ENCODE results near the genes EIF5A and TNFSF12.

- PRO-cap, 7 experiments: peak in 1 of 7 experiments; most common minus-strand start chr17:7133711 (in 1)
Measured at GRCh38 chr17:7133295-7133983, 18.8 kb upstream of the ASGR2 start.

DNA sequence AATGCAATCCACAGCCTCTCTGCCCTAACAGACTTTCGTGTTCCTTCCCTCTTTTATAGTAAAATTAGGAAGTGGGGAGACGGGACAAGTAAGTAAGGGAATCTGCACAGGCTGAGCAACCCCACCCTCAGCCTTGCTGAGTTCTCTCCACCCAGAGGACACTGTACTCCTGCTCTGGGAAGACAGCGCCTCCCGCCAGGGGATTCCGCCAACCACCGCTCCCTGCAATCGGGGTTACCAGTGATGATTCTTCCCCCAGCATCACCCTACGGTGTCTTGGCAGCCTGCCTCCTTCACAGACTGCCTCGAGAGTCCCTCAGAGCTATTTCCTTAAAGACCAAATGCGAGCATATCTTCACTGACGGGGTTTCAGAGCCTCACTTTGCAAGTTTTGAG is 22.6 kb upstream of the ASGR2 start:
- PRO-cap, 7 experiments: no peak in any of the 7 experiments

- PRO-cap, 7 experiments: no peak in any of the 7 experiments
Measured at GRCh38 chr17:7223752-7224735, 4.3 kb downstream of the ACADVL start.

DNA sequence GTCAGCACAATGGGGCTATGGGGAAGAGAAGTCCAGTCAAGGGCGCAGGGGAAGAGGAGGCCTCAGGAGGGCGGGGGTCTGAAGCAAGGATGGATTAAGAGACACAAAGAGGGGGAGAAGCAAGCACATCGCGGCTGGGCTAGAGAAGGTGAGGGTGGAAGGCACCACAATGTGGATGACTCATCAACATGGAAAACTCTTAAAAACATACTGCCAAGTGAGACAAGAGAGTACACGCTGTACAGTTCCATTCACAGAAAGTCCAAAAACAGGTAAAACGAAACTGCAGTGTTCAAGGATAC is 6.3 kb downstream of the DVL2 start:
- PRO-cap, 7 experiments: no peak in any of the 7 experiments

GRCh38 chr17:7238865-7239120 is 464 bp downstream of the PHF23 start:
- PRO-cap, 7 experiments: no peak in any of the 7 experiments

- PRO-cap, 7 experiments: no peak in any of the 7 experiments
Measured at GRCh38 chr17:7248698-7249205, 2.8 kb downstream of the CTDNEP1 start.

GRCh38 chr17:7307500-7308511 is at the start of gene EIF5A:
Gene EIF5A, plus strand, starts transcription at chr17:7307628.
- PRO-cap, 7 experiments: peak in 7 of 7 experiments; most common plus-strand start chr17:7307661 (in 4); most common minus-strand start chr17:7307890 (in 6)

DNA sequence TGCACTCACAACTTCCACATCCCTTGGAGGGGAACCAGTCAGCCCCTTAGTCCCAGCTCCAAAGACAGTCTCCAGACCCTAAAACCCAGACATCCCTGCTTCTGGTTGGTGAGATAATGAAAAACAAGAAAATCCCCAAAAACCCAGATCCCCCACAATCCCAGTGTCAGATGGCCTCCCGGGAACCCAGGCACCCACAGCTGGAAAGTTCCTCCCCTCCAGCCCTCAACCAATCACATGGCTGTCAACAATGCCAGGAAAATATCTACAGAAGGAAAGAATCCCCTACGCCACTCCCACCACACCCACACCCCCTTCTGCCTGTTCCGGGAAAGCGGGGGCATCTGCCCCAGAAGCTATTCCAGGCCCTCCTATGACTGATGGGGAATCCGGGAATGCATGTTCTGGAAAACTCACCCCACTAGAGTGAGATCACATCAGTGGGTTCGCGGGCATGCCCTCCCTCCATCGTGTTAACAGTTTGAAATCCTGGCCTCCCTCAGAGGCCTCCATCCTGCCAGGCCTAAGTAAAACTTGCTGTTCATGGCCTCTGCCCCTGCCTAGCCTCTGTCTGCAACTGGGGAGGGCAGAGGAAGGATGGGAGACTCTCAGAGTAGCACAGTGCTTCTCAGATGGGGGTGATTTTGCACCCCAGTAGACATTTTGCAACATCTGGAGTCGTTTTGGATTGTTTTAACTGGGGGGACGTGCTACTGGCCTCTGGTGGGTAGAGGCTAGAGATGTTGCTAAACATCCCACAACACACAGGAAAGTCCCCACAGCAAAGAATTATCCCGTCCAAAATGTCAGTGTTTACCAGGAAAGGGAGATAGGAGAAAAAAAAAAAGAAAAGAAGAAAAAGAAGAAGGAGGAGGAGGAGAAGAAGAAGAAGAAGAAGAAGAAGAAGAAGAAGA is 2.0 kb downstream of the TMEM95 start:
- PRO-cap, 7 experiments: no peak in any of the 7 experiments

GRCh38 chr17:7393781-7394053 is 608 bp downstream of the PLSCR3 start:
- PRO-cap, 7 experiments: no peak in any of the 7 experiments

- PRO-cap, 7 experiments: no peak in any of the 7 experiments
Measured at GRCh38 chr17:7416096-7416529, 4.0 kb upstream of the SPEM1 start.

GRCh38 chr17:7445205-7445998 is 541 bp downstream of the CHRNB1 start:
- PRO-cap, 7 experiments: no peak in any of the 7 experiments

GRCh38 chr17:7458818-7459473 is 14.1 kb downstream of the CHRNB1 start:
- PRO-cap, 7 experiments: no peak in any of the 7 experiments

DNA sequence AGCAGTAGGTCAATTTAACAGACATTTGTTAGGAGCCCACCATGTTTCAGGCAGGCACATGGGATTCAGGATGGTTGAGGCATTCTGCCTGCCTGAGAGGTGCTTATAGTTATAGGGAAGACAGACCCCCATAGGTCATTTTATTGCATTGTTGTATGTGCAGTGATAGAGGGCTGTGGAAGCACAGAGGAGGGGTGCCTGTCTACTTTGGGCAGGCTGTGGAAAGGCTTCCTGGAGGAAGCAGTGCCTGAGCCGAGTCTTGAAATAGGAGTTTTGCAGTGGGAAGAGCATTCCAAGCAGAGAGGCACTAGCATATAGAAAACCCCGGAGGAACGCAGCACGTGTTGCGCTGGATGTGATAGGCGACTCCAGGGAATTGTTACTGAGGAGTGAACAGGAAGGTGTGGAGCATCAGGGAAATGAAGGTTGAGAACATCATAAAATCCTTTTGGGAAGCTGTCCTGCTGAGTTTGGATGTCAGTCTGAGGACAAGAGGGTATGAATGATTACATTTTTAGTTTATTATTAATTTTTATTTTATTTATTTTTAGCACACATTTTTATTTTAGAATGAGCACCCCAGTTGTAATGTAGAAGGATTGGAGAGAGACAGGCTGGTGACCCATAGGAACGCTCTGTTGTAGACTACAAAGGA is 12.0 kb downstream of the SLC35G6 start:
- PRO-cap, 7 experiments: no peak in any of the 7 experiments

DNA sequence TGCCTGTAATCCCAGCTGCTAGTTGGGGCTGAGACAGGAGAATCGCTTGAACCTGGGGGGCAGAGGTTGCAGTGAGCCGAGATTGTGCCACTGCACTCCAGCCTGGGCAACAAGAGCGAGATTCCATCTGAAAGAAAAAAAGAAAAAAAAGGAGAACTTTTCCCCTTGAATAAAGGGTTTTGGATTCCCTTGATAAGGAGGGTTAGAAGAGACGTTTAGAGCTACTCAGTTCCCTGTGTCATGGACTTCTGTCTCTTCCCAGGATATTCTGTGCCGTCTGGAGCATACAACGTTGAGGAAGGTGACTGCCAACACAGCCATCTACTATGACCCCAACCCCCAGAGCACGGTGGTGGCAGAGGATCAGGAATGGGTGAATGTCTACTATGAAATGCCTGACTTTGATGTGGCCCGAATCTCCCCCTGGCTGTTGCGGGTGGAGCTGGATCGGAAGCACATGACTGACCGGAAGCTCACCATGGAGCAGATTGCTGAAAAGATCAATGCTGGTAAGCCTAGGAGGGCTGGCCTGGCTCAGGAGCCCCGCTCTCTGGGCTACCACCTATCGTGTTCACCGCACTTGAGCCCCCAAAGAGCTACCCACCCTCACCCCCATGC is 27.5 kb downstream of the SLC35G6 start:
- PRO-cap, 7 experiments: no peak in any of the 7 experiments

DNA sequence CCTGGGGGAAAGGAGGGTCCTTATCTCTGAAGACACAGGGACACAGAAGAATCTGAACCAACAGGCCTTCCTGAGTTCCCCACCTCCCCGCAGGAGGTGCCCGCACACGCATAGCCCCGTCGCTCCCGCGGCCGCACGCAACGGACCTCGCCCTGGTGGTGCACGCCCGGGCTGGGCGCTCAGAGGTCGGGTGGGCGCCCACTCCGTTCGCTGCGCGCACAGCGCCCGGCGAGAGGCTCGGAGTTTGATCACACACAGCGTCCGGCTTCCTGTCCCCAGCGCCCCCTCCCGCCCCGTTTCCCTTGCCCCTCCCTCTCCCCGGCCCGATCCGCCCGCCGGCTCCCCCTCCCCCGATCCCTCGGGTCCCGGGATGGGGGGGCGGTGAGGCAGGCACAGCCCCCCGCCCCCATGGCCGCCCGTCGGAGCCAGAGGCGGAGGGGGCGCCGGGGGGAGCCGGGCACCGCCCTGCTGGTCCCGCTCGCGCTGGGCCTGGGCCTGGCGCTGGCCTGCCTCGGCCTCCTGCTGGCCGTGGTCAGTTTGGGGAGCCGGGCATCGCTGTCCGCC is at the start of gene TNFSF12:
Gene TNFSF12, plus strand, starts transcription at position 313 of the 564 bp plus-strand sequence.
- PRO-cap, 7 experiments: peak in 5 of 7 experiments; most common plus-strand start position 163 of the sequence (in 3); most common minus-strand start position 246 of the sequence (in 2)

DNA sequence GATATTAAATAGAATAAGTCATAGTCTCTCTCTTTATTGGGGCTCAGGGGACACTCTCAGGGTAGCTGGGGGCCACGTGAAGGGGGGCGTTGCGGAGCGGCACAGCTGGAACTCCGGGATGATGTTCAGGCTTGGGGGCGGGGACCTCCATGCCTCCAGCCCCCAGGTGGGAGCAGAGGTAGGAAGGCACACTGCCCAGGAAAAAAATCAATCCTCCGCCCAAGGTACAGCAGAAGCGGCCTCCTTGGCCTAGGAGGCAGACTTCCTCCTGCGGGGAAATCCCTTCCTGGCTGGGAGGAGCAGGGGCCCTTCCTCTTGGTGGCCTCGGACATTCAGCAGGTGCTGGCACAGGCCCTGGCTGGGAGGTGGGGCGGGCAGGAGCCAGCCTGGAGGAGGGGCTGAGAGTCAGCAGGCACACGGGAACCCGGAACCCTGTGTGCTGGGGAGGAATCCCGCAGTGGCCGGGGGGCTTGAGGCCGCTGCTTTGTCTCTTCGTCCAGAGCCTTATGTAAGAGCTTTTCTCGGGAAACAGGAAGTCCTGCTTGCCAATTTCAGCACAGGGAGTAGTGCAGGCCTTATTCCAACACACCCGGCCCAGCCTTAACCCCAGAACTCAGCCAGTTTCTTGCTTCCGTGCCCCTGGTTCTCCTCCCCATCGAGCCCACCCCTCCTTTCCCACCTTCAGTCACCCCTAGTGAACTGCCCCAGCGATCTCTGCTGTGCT is 520 bp upstream of the TNFSF13 start:
- PRO-cap, 7 experiments: peak in 1 of 7 experiments; most common plus-strand start position 437 of the sequence (in 1)

GRCh38 chr17:7574353-7574960 is 1.8 kb downstream of the EIF4A1 start:
- PRO-cap, 7 experiments: peak in 7 of 7 experiments; most common plus-strand start chr17:7574712 (in 7)

DNA sequence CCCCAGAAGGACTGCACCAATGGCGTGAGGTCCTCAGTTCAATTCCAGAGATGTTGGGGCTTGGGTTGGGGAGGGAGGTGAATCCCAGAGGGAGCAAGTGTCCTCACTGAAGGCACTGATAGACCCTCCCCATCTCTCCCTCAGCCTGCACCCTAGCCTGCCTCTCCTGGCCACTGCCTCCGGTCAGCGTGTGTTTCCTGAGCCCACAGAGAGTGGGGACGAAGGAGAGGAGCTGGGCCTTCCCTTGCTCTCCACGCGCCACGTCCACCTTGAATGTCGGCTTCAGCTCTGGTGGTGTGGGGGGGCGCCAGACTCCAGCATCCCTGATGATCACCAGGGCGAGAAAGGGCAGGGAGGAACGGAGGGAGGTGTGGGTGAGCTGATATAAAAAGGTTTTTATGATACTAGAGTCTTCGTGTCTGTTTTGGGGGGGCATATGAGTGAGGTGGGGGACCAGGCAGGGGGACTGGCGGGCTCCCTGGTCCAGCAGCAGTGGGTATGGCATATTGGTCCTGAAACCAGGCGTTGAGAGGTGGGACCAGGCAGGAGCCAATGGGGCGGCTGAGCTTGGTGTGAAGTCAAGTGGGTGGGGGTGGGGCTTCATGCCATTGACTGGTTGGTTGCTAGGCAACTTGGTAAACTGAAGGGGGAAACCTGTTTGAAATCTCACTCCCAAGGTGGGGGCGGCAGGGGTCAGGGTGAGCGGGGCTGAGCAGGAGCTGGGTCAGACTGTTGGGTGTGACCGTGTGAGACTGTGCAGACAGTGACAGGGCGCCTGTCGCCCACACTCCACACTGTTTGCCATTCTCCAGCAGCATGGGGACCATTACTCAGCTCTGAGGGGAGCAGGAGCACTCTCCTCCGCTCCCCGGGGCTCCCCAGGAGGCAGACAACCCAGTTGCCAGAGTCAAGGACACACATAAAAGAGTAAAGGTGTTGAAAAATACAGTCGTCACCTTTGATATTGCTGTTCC is 1.6 kb upstream of the EFNB3 start:
- PRO-cap, 7 experiments: no peak in any of the 7 experiments

DNA sequence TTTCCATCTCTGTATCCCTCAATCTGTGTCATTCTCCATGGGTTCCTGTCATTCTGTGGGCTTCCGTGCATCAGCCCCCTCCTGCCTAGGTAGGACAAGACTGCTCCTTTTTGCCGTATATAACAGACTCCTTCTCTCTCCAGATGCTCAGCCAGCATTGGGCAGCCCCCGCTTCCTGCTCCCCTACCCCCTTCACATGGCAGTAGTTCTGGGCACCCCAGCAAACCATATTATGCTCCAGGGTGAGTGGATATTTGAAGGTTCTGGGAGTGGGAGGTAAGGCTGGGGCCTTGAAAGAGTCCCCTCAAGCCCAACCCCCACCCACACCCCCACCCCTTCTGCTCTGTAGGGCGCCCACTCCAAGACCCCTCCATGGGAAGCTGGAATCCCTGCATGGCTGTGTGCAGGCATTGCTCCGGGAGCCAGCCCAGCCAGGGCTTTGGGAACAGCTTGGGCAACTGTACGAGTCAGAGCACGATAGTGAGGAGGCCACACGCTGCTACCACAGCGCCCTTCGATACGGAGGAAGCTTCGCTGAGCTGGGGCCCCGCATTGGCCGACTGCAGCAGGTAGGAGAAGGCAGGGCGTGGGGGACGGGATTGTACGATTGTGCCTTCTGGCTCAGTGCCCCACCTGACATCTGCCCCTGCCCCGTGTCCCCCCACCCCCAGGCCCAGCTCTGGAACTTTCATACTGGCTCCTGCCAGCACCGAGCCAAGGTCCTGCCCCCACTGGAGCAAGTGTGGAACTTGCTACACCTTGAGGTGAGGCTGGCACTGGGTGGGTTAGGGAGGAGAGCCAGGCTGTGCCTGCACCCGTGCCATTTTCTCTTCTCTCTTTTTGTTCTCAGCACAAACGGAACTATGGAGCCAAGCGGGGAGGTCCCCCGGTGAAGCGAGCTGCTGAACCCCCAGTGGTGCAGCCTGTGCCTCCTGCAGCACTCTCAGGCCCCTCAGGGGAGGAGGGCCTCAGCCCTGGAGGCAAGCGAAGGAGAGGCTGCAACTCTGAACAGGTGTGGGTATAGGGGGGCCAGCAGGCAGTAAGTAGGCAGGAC is 8.8 kb upstream of the TMEM88 start:
- PRO-cap, 7 experiments: peak in 1 of 7 experiments; most common plus-strand start position 261 of the sequence (in 1)

DNA sequence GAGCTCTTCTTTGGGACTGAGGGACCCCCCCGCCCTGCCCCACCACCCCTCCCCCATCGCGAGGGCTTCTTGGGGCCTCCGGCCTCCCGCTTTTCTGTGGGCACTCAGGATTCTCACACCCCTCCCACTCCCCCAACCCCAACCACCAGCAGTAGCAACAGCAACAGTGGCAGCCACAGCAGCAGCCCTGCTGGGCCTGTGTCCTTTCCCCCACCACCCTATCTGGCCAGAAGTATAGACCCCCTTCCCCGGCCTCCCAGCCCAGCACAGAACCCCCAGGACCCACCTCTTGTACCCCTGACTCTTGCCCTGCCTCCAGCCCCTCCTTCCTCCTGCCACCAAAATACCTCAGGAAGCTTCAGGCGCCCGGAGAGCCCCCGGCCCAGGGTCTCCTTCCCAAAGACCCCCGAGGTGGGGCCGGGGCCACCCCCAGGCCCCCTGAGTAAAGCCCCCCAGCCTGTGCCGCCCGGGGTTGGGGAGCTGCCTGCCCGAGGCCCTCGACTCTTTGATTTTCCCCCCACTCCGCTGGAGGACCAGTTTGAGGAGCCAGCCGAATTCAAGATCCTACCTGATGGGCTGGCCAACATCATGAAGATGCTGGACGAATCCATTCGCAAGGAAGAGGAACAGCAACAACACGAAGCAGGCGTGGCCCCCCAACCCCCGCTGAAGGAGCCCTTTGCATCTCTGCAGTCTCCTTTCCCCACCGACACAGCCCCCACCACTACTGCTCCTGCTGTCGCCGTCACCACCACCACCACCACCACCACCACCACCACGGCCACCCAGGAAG is 6.9 kb upstream of the TMEM88 start:
- PRO-cap, 7 experiments: no peak in any of the 7 experiments

Data from T-cell (primary cell).